ENCODE measurements around the gene POFUT1.

- PRO-cap = no peak
Measured at GRCh38 chr20:32040024-32040571, 11.9 kb upstream of the HCK start.

DNA sequence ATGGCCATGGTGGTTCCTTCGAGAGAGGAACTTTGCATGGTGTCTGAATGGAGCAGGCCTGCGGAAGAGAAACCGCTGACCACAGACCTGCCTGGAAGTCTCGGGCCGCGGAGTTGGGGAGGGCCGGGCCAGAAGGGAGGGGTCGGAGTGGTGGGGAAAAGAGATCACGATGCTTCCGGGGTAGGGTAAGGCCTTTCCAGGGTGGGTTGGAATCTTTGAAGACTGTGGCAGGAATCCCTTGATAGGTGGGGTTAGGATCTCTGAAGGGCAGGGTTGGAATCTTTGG lies 764 bp upstream of the HCK start:
- PRO-cap = no peak

DNA sequence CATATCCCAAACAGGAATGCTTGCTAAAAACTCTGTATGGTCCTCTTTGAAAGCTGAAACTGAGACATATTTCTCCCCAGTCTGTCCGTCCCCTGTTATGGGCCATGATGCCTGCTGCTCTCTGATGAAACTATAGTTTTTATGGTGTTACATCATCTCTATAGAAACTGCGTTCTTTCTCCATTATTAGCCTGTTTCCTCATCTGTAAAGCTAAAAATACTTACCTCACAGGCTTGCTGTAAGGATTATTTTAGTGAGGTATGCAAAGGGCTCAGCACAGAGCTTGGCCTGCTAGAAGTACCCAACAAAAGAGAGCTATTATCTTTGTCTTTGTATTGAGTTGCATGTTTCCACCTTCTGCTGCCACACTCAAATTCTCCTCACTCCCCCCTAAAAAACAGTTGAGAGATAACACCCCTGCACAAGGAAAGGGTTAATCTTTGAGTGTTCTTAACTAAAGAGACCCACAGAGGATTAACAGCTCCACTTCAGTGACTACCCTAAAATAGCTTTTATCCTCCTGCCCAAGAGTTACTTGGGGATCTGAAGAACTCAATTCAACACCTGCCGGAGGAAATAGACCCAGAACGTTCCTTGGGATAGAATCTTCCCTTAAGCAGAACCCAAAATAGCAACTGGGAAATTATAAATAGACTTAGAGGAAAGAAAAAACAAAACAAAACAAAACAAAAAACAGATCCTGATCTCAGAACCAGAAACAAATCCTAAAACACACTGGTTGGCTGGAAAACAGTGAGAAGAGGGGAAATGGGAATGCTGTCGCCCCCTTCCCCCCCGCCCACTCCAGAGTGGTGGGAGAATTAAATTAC lies 1.9 kb downstream of the PLAGL2 start:
- PRO-cap = no peak

GRCh38 chr20:32207550-32208562 lies at the start of gene POFUT1:
Gene POFUT1 (plus strand): TSS chr20:32207880.
- PRO-cap = bidirectional peak, plus-strand start at chr20:32207931, minus-strand start at chr20:32207731

GRCh38 chr20:32237120-32237931 lies 29.6 kb downstream of the POFUT1 start:
- PRO-cap = no peak

DNA sequence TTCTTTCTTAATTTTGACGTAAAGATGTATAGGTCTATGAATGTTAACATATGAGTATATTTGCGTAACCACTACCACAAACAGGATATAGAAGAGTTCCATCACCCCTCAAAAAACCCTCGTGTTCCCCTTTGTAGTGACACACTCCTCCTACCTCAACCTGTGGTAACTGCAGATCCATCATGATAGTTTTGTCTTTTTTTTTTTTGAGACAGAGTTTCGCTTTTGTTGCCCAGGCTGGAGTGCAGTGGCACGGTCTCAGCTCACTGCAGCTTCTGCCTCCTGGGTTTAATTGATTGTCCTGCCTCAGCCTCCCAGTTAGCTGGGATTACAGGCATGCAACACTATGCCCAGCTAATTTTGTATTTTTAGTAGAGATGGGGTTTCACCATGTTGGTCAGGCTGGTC lies 28.1 kb upstream of the KIF3B start:
- PRO-cap = no peak

- PRO-cap = no peak
Measured at GRCh38 chr20:32333956-32334964, 23.9 kb upstream of the ASXL1 start.

GRCh38 chr20:32428060-32428549 lies 70.0 kb downstream of the ASXL1 start:
- PRO-cap = no peak

DNA sequence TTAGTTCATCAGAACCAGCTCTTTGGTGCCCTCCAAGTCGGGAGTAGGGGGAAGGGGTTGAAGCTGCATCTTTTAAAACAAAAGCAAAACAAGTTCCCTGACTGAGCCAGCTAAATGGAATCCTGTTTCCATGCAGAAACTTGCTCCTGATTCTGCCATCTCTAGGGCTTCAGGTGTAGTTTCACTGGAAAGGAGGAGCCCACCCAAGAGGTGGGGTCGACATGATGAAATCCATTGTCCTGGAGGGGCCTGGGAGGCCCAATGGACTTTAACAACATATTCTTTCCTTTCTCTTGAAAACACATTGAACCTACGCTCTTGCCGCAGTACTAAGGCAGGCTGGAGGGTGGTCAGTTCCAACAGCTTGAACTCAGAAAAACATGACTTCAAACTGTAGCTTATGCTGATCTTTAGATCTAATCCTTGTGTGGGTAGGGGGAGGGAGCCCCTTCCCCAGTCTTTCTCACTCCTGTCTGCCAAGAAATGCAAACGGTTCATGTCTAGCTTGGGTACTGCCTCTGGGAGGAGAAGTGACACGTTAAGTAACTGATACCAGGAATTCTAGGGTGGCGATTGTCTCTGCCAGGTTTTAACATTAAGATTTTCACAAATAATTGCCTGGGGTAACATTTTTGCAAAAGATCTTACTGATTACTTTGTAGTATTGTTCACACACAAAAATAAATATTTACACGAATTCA lies 86.9 kb downstream of the ASXL1 start:
- PRO-cap = no peak

- PRO-cap = no peak
Measured at GRCh38 chr20:32518527-32518885, 66.6 kb downstream of the NOL4L start.

DNA sequence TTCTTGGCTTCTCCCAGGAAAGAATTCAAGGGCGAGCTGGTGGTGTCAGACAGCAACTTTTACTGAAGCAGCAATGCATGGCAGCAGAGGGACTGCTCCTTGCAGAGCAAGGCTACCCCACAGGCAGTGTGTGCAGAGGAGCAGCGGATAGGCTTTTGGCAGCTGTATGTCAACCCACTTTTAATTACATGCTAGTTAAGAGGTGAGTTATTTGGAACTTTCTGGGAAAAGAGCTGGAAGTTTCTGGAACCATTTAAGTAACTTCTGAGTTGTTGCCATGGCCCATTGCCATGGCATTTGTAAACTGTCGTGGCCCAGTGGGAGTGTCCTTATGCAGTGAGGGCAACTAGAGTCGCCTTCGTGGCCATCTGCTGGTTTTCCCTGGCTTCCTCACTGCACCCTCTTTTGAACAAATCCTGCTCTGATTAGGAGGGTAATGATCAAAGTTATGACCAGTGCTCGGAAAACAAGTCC lies 34.0 kb downstream of the BPIFB4 start:
- PRO-cap = no peak

GRCh38 chr20:33373931-33374481 lies 27.3 kb downstream of the CDK5RAP1 start:
- PRO-cap = no peak

DNA sequence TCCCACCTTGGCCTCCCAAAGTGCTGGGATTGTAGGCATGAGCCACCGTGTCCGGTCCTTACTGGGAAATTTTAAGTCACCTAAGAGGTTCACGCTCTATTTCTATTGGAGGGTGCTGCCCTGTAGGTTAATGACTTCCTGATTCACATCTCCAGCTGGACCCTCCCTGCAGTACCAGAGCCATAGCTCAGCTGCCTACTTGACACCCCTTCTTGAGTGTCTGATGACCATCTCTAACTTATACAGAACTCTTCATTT lies 741 bp upstream of the CDK5RAP1 start:
- PRO-cap = no peak

GRCh38 chr20:33408167-33408581 lies 6.9 kb upstream of the CDK5RAP1 start:
- PRO-cap = no peak

GRCh38 chr20:33418923-33419549 lies 17.7 kb upstream of the CDK5RAP1 start:
- PRO-cap = no peak

- PRO-cap = no peak
Measured at GRCh38 chr20:33442473-33442884, 1.1 kb downstream of the SNTA1 start.

DNA sequence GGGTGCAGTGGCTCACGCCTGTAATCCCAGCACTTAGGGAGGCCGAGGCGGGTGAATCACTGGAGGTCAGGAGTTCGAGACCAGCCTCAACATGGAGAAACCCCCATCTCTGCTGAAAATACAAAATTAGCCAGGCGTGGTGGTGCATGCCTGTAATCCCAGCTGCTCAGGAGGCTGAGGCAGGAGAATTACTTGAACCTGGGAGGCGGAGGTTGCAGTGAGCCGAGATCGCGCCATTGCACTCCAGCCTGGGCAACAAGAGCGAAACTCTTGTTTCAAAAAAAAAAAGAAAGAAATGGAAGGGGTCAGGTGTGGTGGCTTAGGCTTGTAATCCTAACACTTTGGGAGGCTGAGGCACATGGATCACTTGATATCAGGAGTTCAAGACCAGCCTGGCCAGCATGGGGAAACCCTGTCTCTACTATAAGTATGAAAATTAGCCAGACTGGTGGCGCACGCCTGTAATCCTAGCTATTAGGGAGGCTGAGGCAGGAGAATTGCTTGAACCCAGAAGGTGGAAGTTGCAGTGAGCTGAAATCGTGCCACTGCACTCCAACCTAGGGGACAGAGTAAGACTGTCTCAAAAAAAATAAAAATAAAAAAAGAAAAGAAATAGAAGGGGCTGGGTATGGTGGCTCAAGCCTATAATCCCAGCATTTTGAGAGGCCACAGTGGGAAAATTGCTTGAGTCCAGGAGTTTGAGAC lies 15.8 kb downstream of the CBFA2T2 start:
- PRO-cap = no peak

- PRO-cap = no peak
Measured at GRCh38 chr20:33556136-33556684, 66.3 kb downstream of the CBFA2T2 start.

- PRO-cap = bidirectional peak, plus-strand start at chr20:33685389, minus-strand start at chr20:33685080
Measured at GRCh38 chr20:33684336-33685649, 1.4 kb downstream of the E2F1 start.

- PRO-cap = no peak
Measured at GRCh38 chr20:33694254-33695047, 8.3 kb upstream of the E2F1 start.

All from endodermal cell (in vitro differentiated cells).